Jurkat, Clone E6-1 (cell line): ENCODE data around the gene SOX21.

DNA sequence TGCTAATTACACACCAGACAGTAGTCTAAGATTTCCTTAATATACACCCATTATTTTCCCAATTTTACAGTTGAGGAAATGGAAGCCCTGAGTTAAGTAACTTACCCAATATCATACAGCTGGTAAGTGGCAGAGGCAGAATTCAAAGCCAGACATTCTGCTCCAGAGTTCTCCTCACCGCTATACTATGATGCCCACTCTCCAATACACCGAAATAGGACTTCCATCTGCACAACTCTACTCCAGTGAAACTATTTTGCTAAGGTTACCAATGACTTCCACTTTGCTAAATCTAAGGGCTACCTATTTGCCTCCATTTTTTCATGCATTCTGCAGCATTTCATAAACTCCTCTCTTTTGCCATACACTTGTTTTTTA, 2.5 kb downstream of the RBM26 start:
- RRBS = no CpG with 5 or more reads among the region's 2 CpGs

GRCh38 chr13:79861735-79862305, 380.9 kb downstream of the NDFIP2 start:
- RRBS = no CpG with 5 or more reads among the region's 9 CpGs

- RRBS = no CpG with 5 or more reads among the region's 6 CpGs
Observed at GRCh38 chr13:80010188-80010818, 330.6 kb downstream of the SPRY2 start.

DNA sequence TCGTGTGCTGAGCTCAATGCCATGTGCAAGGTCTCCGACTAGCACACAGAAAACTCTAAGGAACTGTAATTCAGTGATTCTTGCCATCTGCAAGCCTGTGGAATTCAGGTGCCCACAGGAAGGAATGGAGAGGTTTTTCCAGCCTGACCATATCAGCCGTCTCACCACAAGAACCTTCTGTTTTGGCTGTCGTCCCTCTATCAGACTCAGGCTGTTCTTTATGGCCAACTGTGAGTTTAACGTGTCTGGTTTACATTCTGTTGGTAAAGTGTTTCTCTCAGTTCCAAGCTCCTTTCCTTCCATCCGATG, 293.5 kb downstream of the SPRY2 start:
- RRBS = no CpG with 5 or more reads among the region's 6 CpGs

DNA sequence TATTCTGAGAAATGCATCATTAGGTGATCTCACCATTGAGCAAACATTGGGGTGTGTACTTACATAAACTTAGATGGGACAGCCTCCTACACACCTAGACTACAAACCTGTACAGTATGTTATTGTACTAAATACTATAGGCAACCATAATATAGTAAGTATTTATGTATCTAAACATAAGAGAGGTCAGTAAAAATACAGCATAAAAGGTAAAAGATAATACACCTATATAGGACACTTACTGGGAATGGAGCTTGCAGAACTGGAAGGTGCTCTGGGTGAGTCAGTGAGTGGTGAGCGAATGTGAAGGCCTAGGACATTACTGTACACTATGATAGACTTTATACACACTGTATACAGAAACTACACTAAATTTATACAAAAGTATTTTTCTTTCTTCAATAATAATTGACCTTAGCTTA, 254.5 kb downstream of the SPRY2 start:
- RRBS = no CpG with 5 or more reads among the region's 1 CpG

DNA sequence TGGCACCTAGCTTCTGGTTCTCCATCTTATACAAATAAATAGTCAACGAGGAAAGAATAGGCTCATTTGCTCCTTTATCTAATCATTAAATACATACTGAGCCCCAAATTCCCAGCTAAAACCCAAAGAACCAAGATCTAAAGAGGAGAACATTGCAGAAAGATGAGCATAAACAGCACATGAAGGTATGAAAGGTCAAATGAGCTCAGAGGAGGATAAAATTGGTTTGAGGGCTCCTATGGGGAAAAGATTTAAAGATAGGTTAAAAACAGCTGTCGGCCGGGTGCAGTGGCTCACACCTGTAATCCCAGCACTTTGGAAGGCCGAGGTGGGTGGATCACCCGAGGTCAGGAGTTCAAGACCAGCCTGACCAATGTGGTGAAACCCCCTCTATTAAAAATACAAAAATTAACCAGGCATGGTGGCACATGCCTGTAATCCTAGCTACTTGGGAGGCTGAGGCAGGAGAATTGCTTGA, 184.3 kb downstream of the SPRY2 start:
- RRBS = no CpG with 5 or more reads among the region's 5 CpGs

DNA sequence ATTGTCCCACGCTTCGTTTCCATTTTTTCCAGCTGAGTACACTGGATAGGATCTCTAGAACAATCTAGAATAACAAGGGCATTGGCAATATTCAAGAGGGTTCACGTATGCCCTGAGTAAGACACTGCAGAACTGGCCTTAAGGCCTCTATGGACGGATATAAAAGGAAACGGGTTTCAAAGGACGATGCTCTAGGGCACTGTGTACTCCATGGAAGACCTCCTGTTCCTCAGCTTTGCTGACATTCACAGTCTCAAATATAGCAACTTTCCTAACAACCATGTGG, 37.8 kb downstream of the SPRY2 start:
- RRBS = no CpG with 5 or more reads among the region's 6 CpGs

DNA sequence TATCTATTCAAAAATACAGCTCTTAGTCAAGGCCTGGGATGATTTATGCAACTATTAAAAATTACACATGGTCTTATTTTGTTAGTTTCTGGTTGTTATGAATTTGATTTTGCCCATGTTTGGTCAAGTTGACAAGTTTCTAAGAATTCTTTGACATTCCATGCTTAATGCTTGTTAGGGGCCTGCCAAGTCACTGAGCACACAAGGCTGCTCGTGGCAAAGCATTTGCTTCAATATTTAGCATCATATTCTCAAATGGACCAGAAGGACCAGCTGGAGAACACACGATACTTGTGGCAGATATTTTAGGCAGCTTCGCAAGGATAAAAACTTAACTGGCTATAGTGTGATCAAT, 155.7 kb upstream of the SPRY2 start:
- RRBS = no CpG with 5 or more reads among the region's 3 CpGs

DNA sequence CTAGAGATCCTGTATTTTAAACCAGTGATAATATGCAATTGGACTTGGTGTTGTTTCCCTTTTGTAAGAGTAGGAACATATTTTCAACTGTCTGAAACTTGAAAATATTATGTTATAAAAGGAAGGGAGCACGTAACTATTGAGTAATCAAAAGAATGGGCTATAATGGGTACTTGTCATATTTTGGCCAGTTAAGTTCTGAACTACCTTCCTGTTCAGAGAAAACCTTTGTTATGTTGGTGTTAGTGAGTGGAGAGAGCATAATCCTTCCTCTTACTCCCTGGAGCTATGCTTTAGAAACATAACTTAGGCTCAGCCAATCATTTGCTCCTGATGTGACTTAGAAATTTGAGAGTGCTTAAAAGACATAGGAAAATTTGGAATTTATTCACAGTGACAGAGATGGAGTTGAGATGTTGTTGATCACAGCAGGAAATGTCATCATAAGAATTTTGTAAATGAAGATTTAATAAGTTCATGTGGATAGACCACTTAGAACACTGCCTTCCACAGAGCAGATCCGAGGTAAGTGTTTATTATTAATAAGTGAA, 482.6 kb upstream of the SPRY2 start:
- RRBS = no CpG with 5 or more reads among the region's 2 CpGs

GRCh38 chr13:81689814-81690204, 1348.9 kb upstream of the SPRY2 start:
- RRBS = no CpG with 5 or more reads among the region's 24 CpGs

GRCh38 chr13:83941491-83942321, 59.4 kb upstream of the SLITRK1 start:
- RRBS = no CpG with 5 or more reads among the region's 6 CpGs

GRCh38 chr13:84137106-84137673, 254.9 kb upstream of the SLITRK1 start:
- RRBS = no CpG with 5 or more reads among the region's 2 CpGs

GRCh38 chr13:88934220-88934567, 1263.0 kb downstream of the SLITRK5 start:
- RRBS = no CpG with 5 or more reads among the region's 2 CpGs

- RRBS = no CpG with 5 or more reads among the region's 5 CpGs
Observed at GRCh38 chr13:91154451-91155041, 243.9 kb upstream of the GPC5 start.

DNA sequence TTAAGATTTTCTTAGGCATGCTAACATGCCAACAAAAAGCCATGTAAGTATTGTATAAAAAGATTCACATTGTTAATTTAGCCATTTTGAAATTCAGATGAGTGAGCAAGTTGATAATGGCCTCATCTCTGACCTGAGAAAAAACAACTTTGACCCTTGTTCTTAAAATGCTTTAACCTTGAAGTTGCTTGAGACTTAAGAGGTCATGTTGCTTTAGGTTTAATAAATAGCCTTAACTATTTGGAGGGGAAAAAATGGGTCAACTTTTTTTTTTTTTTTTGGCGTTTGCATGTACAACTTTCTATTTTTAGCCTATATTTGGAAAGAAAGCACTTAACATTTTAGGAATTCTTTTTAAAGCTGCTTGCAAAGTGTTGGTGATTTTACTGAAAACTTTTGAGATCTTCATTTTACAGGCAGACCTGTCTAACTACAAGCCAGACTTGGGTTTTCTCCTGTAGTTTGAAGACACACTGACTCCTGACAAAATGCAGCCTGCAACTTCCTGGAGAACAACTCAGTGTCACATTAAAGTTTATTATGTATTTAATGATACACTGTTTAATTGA, 44.8 kb upstream of the GPC5 start:
- RRBS = no CpG with 5 or more reads among the region's 1 CpG

GRCh38 chr13:91359816-91360800, 38.3 kb upstream of the GPC5 start:
- RRBS = no CpG with 5 or more reads among the region's 4 CpGs

DNA sequence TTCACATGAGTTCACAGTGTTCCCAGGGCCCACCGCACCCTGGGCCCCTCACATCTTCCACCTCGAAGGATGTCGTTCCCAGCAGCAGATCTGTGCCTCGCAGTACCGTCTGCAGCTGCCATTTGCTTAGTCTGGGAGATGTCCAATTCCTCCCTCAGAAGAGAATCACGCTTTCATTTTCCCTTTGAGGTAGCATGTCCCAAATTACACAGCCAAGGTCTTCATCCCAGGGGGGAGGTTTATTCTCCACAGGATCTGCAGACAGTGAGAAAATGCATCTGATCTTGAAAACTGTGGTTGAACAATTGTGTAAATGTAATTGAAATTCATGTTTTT, 150.2 kb downstream of the DCT start:
- RRBS = no CpG with 5 or more reads among the region's 6 CpGs

- RRBS = 96% methylated on average over 5 of the region's 51 CpGs
Observed at GRCh38 chr13:94712165-94712767, at the start of gene SOX21. SOX21 (minus strand) TSS chr13:94712545.

DNA sequence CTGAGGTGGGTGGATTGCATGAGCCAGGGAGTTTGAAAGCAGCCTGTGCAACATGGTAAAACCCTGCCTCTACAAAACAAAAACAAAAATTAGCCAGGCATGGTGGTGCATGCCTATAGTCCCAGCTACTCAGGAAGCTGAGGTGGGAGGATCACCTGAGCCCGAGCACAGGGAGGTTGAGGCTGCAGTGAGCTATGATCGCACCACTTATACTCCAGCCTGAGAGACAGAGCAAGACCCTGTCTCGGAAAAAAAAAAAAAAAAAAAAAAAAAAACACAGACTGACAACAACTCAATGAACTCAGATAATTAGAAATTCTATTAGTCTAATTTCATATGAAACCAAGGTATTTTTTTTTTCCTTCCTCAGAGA, 22.7 kb downstream of the ABCC4 start:
- RRBS = no CpG with 5 or more reads among the region's 3 CpGs

DNA sequence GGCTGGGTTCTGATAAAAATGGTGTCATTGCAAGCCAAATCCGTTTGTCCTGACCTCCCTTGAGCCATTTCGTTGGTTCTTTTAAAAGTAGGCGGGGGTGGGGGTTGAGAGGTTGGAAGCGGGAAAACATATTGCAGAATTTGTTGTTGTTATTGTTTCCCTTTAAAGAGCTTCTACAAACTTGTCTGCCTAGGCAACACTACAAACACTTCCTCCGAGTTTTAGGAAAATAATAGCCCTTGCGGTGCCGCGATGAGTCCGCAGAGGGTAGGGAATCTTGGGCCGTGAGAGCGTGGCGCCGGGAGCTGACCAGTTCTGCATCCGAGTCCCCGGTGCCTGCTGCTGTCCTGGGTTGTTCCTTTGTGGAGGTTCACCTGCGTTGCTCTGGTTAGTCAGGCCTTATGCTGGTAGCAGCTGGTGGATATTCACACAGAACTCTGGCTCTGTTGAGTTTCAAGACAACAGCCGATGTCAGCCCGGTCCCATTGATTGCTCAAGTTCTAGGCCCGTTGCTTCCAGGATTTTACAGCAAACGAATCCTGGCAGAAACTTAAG, 941 bp downstream of the CLDN10 start:
- RRBS = no CpG with 5 or more reads among the region's 20 CpGs